Neural progenitor cell (in vitro differentiated cells): ENCODE measurements around the genes EXOC7, FOXJ1 and ST6GALNAC1.

- RAMPAGE, long total RNA: no peak
Observed at GRCh38 chr17:75975875-75976500, 3.0 kb downstream of the ACOX1 start.

DNA sequence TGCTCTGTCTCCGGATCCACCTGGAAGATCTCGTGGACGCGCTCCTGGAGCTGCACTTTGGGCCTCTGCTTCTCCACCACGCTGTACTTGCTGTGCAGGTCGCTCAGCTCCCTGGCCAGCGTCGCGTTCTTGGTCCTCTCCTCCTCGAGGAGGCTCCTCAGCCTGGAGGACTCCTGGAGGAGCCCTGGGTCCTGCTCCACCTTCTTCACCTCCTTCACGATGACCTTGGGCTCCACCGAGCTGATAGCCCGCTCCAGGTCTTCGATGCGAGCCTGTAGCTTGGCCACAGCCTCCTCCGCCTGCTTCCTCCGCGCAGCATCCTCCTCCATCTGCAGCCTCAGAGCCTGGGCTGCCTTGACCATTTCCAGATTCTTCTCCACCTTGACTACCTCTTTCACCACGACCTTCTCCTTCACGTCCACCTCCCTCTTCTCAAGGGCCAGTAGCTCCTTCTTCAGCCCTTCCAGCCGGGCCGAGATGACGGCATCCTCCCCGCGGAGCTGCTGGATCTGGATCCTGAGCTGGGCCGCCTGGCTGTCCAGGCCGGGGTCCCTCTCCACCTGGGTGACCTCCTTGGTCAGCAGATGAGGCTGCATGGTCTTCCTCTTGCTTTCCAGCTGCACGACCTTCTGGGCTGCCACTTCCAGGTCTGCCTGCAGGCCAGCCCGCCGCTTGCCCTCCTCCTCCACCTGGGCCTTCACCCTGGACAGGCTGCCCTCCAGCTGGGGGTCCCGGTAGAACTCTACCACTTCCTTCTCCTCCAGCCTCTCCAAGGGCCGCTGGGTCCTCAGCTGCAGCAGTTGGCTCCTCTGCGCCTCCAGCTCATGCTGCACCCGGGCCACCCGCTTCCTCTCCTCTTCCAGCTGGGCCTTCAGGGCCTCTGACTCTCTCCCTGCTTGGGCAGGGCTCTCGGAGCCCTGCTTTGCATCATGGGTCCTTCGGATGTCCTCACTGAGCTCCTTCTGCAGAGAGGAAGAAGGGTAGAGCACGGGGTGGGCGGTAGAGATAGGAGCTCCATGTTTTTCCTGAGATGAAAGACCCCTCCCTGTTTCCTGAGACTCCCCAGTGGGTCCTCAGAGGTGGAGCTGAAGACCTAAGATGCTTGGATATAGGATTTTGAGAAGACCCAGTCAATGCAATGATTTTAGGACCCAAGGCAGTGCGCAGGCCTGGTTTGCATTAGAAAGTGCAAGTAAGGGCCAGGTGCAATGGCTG lies 9.3 kb downstream of the CDK3 start:
- RAMPAGE, long total RNA: no peak

- RAMPAGE, long total RNA: no peak
Observed at GRCh38 chr17:76060815-76061353, 11.4 kb downstream of the SRP68 start.

DNA sequence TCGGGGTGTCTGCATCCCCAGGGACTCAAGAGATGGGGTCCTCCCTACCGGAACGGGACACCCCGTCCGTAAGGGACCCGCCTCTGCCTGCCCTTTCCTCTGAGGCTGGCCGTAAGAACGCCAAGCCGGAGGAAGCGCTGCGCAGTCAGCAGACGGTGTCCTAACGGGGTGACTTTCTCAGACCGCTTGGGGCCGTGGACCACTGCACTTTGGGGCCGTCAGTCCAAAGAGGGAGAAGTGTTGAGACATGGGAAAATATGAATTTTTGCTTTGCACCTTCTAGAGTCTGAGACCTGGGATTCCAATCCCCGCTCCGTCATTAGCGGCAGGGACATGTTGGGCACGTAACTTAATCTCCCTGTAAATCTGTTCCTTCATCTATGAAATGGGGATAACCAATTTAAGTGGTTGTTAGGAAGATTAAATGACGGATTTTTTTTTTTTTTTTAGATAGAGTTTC lies 579 bp upstream of the SRP68 start:
- RAMPAGE, long total RNA: no peak

DNA sequence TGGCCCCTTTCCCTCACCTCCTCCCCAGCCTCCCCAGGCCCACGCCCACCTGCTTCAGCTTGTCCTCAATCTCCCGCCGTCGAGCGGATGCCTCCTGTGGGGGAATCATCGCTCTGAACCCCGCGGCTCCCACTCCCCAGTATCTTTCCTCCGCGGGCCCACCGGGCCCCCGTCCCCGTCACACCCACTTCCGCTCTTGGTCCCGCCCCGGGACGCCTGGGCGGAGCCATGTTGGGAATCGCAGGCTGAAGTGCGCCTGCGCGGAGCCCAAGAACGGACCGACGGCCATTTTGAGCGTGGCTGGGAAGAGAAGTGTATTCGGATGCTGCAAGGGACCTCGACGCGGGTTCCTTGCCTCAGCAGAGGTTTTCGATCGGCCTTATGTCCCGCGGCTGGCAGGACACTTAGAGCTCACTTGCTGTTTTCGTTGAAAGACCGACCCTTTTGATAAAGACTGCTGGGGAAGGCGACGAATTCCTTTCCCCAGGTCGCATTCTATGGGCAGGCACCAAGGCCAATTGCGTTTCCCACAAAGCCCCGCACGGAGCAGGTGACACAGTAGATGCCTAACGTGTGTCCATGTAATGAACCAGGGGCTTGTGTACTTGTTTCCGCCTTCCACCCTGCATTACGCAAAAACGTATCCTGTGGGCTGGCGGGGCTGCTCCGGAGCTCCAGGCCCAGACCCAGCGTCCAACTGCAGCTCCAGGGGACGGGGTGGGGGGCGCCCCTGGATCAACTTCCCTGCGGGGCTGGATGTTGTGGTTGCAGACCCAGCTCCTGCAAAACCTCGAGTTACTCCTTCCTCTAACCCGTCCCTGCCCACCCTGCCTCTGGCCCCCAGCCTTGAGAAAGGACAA lies at the start of gene EXOC7:
Gene EXOC7 (minus strand): TSS at position 204 of the 860 bp plus-strand sequence.
- RAMPAGE, long total RNA: no peak

GRCh38 chr17:76140784-76141697 lies at the start of gene FOXJ1:
FOXJ1 (minus strand) TSS chr17:76141245.
- RAMPAGE, long total RNA: no peak

- RAMPAGE, long total RNA: no peak
Observed at GRCh38 chr17:76271604-76271816, 6.4 kb downstream of the UBALD2 start.

DNA sequence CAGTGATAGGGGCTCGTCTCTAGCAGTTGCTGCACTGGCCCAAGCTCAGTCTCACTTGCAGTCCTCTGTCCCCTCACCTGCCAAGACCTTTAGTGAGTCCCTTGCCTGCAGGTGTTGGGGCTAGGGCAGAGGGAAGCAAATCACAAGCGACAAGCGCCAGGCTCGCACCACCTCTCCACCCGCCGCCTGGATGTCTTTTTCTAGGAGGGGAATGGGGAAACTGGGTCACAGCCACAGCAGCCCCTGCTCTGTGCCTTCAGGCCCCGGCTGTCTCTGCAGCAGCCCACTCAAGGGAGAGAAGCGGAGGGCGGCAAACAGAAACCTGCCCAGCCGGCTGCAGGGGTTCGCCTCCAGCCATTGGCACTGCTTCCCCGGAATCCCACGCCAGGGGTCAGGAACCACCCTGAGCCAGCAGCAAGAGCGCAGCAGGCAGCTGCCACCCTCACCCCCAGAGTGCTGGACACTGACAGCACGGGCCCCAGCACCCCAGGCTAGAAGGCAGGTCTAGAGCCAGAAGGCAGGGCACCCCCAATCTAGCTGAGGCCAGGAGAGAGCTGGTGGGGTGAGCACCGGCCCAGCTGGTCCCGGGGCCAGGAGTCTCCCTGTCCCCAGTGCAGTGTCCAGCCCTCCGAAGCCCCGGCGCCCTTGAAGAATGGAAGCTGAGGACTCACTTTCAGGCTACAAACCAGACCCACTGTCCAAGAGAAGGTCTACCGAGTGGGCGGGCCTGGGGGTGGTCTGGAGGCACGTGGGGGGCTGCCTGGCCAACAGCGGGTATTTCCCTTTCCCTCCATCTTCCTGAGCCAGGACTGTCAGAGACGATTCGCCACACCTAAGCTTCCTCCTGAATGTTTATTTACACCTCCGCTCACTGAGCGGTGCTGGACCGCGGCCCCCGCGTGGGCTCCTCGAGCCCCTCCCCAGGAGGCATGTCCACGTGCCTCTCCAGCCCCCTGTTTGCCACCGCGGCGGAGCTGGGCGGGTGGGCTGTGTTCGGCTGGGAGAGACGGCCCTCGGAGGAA lies 8.4 kb downstream of the UBALD2 start:
- RAMPAGE, long total RNA: no peak

- RAMPAGE, long total RNA: no peak
Observed at GRCh38 chr17:76521184-76521586, 16.3 kb downstream of the CYGB start.

GRCh38 chr17:76529273-76529695 lies 8.2 kb downstream of the CYGB start:
- RAMPAGE, long total RNA: no peak

- RAMPAGE, long total RNA: no peak
Observed at GRCh38 chr17:76534893-76535559, 2.5 kb downstream of the CYGB start.

- RAMPAGE, long total RNA: no peak
Observed at GRCh38 chr17:76544396-76545057, 4.7 kb downstream of the PRCD start.

- RAMPAGE, long total RNA: no peak
Observed at GRCh38 chr17:76556722-76557317, 17.0 kb downstream of the PRCD start.

GRCh38 chr17:76557318-76558060 lies 17.6 kb downstream of the PRCD start:
- RAMPAGE, long total RNA: start-site peak on the plus strand at chr17:76557777-76557802, 50 and 65 reads in 2 replicates

- RAMPAGE, long total RNA: no peak
Observed at GRCh38 chr17:76643533-76644145, at the start of gene ST6GALNAC1. ST6GALNAC1 (minus strand) TSS chr17:76643757.

- RAMPAGE, long total RNA: no peak
Observed at GRCh38 chr17:76657961-76658513, 14.5 kb upstream of the ST6GALNAC1 start.

DNA sequence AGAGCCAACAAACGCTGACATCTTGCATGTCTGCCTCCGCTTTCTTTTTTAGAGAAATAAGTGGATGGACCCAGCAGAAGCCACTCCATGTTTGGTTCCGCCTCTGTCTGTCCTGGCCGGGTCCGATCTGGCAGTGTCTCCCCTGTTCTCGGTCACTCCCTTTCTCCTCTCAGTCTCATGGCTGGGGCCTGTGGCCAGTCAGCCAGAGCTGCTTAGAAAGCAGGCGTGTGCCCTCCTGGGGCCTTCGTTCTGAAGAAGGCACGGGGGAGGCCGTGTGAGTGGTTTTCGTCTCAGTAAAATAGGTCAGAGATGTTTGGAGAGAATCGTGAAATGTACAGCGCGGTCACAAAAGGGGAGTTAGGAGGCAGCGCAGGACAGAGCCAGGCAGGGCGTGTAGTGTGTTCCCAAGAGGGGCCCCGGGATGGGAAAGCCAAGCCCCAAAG lies 23.3 kb downstream of the MXRA7 start:
- RAMPAGE, long total RNA: no peak

DNA sequence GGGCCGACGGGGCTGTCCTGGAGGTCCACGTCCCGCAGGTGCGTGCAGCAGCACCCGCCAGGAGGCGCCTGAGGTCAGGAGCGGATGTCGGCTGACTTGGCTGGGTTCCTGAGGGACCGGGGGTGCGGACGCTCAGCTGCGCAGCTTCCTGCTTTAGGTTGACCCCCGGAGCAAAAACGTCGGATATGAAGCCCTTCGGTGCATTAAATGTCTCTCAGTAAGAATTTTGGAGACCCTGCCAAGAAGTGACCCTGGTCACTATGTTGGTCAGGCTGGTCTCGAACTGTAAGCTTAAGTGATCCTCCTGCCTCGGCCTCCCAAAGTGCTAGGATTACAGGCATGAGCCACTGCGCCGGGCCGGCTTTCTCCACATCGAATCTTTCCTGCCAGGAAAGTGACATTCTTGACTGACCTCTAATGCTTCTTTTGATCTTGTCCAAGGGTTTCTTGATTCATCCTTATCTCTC lies 535 bp downstream of the METTL23 start:
- RAMPAGE, long total RNA: no peak

DNA sequence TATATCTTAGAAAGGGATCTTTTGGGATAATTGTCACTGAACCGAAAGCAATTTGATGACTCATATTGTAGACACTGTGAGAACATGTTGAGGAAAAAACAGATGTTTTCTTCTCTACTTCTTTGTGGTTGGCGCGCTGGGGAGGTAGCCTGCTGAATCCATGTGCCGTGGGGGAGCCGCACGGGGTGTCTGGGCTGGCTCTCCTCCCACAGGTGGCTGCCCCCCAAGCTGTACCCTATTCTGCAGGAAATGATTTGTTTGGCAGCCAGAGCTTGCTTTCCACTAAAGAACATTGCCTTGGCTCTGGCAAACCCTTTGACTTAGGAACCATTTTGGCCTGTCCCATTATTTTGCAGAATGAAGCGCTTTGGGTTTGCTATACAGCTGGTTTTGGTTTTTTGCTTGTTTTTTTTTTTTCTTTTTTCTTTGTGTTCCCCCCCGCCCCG lies 53.5 kb downstream of the MFSD11 start:
- RAMPAGE, long total RNA: no peak

DNA sequence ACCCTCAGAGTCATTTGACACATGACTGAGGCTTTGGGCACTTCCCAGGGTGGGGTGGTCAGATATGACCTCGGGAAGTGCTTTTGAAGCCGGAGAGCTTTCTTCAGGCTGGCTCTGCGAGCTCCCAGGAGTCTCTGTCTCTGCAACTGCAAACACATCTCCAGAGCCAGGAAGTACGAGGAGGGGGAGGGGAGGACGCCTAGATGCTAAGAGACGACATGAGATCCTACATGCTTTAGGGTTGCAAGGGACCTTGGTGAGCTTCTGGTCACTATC lies 661 bp upstream of the MGAT5B start:
- RAMPAGE, long total RNA: no peak